AG09319 (cell line): ENCODE measurements around a stretch of chr15.

DNA sequence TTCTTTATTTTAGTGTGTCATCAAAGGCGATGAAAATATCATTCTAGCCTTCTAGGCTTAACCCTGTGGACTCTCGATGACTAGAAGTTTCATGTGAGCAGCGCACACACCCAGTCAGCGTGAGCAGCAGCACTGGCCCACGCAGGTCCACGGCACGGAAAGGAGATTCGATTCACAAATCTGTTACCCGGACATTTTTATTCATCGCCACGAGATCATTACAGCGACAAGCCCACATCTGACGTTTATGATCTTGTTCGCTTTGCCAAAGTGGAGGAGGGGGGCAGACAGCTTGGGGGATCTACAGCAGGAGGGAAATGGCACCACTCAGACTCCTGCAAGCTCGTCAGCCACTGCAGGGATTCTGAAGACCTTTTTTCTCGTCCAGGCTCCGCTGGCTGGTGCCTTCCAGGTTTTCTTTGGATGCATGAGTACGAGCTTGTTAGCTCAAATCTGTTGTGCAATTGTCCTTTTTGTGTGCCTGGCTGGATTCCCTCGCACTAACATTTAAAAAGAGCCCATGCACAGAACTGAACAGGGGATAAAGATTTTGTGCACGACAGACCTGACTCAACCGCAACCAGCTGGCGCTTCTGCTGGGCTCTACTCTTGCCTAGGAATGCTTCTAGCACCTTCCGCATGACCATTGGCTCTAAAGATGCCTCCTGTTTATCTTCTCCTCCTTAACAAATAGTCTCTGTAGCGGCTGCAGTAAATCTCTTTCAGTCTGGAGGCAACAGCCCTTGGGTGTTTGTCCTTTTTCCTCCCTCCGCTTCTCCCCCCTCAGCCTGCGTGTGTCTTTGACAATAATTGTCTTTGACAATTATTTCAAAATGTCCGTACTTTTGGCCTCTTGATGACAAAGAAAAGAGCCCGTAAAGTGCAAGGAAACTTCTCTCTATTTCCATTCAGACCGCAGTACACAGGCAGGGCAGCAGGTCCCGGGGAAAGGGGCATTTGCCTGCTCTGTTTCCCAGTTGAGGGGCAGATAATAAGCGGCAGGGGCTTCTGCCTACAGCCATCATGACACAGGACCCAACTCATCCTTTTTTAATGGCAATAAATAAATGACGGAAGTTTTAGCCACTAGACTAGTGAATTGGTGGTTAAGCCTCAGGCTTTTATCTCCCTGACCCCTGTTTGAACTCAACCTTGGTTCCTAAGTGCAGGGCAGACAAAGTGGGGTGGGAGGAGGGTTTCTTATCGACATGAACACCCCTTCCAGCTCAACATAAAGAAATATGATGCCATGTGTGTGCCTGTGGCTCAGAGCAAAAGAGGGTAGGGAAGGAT lies 938.8 kb downstream of the MCTP2 start:
- RRBS: no CpG with 5 or more reads among the region's 33 CpGs

GRCh38 chr15:95196159-95197025 lies 965.0 kb downstream of the MCTP2 start:
- RRBS: no CpG with 5 or more reads among the region's 17 CpGs

GRCh38 chr15:95284897-95285553 lies 1045.5 kb upstream of the NR2F2 start:
- RRBS: no CpG with 5 or more reads among the region's 4 CpGs

- RRBS: no CpG with 5 or more reads among the region's 6 CpGs
Observed at GRCh38 chr15:95292815-95293252, 1037.7 kb upstream of the NR2F2 start.

- RRBS: 79% methylated on average over 8 of the region's 13 CpGs
Observed at GRCh38 chr15:95468745-95469223, 861.7 kb upstream of the NR2F2 start.

GRCh38 chr15:95478068-95478571 lies 852.4 kb upstream of the NR2F2 start:
- RRBS: no CpG with 5 or more reads among the region's 2 CpGs

- RRBS: no CpG with 5 or more reads among the region's 7 CpGs
Observed at GRCh38 chr15:95557421-95557873, 773.1 kb upstream of the NR2F2 start.

- RRBS: no CpG with 5 or more reads among the region's 1 CpG
Observed at GRCh38 chr15:95874495-95875012, 455.9 kb upstream of the NR2F2 start.

- RRBS: no CpG with 5 or more reads among the region's 11 CpGs
Observed at GRCh38 chr15:95930717-95931495, 399.6 kb upstream of the NR2F2 start.

GRCh38 chr15:96135003-96136117 lies 195.1 kb upstream of the NR2F2 start:
- RRBS: no CpG with 5 or more reads among the region's 38 CpGs

DNA sequence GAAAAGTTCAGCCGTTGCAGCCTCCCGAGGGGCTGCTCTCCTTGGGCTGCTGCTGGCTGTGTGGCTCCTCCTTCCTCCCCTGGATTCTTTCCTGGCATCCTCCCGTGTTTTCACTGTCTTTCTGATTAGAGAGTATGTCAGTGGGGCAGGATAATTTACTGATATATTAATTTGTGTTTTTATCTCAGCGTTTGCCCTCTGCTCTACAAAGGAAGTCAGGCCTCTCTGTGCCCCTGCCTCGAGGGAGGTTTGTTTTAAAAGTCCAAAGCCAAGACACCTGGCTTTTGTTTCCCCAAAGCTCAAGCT lies 150.3 kb upstream of the NR2F2 start:
- RRBS: no CpG with 5 or more reads among the region's 5 CpGs

DNA sequence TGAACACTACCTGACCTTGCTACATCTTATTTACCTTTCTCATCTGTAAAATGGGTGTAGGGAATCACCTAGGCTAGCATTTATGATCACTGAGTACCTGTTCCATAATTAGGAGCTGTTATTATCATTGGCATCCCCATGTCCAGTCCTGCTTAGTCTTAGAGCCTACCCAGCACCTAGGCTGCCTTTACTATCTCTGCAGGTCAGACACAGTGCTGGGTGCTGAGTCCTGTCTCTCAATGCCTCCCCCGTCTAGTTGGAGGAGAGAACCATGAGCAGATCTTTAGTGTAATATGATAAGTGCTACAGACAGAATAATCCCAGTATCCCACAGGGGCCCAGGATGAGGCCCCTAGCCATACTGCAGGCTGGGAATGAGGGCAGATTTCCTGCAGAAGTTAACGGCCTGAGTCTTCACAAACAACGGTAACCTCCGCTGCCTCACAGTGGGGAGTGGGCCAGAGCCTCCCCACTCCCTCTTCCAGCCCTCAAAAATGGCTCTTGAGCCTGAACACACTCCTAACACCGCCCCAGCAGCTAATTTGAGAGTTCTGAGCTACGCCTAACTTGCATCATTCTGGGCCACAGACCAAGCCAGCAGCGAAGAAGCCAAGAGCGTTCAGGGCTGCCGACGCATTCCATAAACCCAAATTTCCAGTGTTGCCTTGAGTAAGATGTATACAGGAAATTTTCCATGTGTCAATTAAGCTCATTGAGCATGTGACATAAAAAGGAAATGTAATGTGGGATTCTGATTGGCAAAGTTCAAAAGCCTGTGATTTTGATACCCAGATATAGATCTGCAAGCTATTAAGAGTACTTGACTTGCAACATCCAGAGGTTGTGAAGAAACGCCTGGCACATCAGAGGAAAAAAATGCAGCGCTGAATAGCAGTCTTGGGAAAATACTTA lies 148.9 kb upstream of the NR2F2 start:
- RRBS: no CpG with 5 or more reads among the region's 12 CpGs

GRCh38 chr15:96244675-96245248 lies 85.7 kb upstream of the NR2F2 start:
- RRBS: no CpG with 5 or more reads among the region's 3 CpGs

DNA sequence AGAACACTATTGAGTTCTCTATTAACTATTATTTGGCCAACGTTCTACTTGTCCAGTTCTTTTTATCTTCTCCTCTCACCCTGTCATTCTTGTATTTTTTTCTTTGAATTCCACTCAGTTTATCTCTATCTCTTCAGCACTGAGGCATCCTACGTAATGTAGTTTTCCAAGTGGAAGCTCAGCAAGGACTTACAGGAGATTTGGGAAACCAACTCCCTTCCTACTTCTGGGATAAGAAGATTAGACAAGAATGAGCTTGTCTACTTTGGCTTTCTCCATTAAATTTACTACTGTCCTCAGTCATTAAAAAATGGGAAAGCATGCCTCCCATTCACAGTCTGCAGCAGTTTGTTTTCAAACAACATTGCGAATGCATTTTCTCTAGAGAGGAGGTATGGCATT lies 21.3 kb upstream of the NR2F2 start:
- RRBS: no CpG with 5 or more reads among the region's 3 CpGs

- RRBS: under 1% methylated on average over 33 of the region's 65 CpGs
Observed at GRCh38 chr15:96331191-96331888, 840 bp downstream of the NR2F2 start.

GRCh38 chr15:96342734-96343789 lies 12.6 kb downstream of the NR2F2 start:
- RRBS: 81% methylated on average over 10 of the region's 47 CpGs

- RRBS: no CpG with 5 or more reads among the region's 8 CpGs
Observed at GRCh38 chr15:96353165-96353523, 22.6 kb downstream of the NR2F2 start.

DNA sequence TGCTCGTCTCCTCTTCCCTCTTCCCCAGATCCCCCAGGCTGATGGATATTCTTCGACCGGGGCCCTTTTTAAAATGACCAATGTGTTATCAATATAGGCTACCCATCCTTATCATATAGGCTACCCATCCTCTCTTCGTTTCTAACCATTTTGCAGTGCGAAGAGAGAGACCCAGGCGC lies 22.9 kb downstream of the NR2F2 start:
- RRBS: no CpG with 5 or more reads among the region's 6 CpGs

DNA sequence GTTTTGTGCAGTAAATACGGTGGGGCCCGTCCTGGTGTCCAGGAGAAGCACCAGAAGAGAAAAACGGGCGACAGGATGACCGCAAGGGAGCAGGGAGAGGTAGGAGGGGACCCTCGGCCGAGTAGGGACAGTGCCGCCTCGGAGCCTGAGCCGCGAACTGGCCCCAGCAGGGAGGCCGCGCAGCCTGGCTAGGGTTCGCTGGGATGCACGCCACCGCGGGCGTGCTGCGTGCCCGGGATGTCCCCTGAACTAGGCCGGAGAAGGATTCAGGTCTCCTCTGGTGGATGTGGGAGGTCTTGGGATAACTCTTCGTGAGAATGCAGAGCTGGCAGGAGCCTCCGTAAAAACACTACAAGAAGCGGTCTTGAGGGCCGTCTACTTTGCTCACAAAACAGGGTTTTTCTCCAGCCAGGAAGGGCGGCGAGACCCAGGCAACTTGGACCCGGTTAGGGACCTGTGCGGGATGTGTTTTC lies 35.3 kb downstream of the NR2F2 start:
- RRBS: no CpG with 5 or more reads among the region's 29 CpGs

GRCh38 chr15:98414080-98414352 lies 234.3 kb upstream of the IGF1R start:
- RRBS: no CpG with 5 or more reads among the region's 10 CpGs